ENCODE measurements around the genes RHOBTB1 and TMEM26.

- RRBS, result no CpG with 5 or more reads among the region's 6 CpGs
Observed at GRCh38 chr10:60298233-60298986, 91.3 kb downstream of the ANK3 start.

DNA sequence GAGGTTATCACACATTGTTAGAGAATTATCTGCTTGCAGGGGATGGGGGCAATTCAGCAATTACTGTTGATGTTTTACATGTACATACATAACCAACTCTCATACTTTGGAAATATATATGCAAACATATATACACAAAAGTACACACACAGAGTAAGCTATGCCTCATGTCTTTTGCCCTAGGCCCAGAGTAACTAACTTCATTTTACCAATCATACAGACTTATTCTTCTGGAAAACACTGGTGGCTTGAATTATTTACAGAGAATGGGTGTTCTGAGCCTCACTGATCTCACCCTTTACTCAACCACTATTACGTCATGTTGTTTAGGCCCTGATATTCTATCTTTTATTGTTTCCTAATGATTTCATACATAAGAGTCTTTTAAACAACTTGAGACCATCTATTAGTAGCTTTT is 43.1 kb downstream of the ANK3 start:
- RRBS, result no CpG with 5 or more reads among the region's 1 CpG

DNA sequence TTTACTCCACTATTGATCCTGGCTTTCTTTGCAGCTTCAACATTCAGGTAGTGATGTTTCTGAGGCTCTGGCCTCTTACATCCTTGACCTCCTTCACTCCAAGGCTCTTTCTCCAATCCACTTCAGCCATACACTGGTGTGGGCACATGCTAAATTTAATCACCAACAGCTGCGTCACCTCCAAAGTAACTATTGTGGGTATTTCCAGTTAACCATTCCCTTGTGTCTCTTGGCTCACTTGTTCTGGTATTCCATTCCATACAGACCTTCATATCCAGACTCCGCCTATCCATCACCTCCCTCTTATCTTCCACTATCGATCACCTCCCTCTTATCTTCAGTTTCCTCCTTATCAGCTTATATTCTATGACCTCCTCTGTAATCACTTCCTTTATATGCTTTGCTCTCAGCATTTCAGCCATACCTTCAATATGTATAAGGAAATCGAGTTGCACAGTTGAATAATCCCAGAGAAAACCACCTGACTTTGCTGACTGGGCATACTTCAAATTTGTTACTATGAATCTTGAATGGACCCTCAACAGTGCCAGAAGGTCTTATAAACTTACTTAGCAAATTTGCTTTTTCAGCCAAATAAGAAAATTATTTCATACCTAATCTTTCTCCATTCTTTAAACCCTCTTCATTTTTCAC is 32.4 kb downstream of the ANK3 start:
- RRBS, result no CpG with 5 or more reads among the region's 4 CpGs

DNA sequence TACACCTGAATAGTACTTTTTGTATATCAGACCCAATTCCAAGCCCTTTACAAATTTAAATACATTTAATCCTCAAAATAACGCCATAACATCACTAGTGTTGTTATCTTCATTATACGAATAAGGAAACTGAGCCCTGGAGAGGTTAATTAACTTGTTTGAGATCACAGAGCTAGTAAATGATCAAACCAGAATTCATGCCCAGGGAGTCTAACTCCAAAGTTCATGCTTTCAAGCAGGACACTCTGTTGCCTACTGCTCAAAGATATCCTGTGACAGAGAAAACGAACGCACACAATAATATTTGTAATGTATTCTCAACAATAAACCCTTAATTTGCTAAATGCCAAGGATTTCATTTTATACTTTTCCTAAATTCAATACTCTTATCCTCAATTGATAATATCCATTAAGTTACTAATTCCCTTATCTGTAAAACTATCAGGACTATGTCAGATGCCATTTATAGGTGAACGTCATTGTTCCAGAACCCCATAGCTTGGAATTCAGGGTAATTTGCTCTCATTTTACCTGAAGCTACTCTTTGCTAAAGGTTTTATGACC is 150.4 kb upstream of the CDK1 start:
- RRBS, result no CpG with 5 or more reads among the region's 5 CpGs

DNA sequence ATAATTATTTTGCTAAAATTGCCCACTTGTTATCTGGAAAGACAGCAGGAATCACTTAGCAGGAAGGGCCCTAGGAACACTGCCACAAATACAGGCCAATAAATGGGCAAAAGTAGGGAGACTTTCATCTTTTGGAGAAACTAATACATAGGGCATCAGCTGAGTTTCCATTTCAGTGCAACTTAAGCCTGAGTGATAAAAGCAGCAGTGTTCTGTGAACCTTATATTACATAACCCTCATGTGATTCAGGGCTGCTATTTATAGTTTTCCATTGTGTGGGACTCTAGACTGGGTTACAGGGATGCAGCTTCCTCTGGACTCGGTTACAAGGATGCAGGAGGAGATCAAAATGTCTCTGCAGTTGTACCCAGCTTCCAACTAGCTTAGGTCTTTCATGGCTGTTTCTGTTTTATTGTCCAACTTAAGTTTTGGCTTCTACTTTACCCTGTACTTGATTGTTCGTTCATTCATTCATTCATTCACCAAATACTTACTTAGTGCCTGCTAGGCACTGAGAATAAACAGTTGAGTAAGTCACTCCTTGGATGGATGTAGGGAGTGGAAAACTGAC is 32.6 kb downstream of the CDK1 start:
- RRBS, result no CpG with 5 or more reads among the region's 2 CpGs

GRCh38 chr10:60888185-60889181 is 55.5 kb downstream of the RHOBTB1 start:
- RRBS, result no CpG with 5 or more reads among the region's 29 CpGs

GRCh38 chr10:60943342-60944232 is at the start of gene RHOBTB1:
TSS of gene RHOBTB1 (minus strand) at chr10:60944185.
- RRBS, result 2% methylated on average over 17 of the region's 68 CpGs

- RRBS, result 5% methylated on average over 1 of the region's 20 CpGs
Observed at GRCh38 chr10:60944597-60945308, 768 bp upstream of the RHOBTB1 start.

- RRBS, result no CpG with 5 or more reads among the region's 2 CpGs
Observed at GRCh38 chr10:60964459-60964759, 20.4 kb upstream of the RHOBTB1 start.

DNA sequence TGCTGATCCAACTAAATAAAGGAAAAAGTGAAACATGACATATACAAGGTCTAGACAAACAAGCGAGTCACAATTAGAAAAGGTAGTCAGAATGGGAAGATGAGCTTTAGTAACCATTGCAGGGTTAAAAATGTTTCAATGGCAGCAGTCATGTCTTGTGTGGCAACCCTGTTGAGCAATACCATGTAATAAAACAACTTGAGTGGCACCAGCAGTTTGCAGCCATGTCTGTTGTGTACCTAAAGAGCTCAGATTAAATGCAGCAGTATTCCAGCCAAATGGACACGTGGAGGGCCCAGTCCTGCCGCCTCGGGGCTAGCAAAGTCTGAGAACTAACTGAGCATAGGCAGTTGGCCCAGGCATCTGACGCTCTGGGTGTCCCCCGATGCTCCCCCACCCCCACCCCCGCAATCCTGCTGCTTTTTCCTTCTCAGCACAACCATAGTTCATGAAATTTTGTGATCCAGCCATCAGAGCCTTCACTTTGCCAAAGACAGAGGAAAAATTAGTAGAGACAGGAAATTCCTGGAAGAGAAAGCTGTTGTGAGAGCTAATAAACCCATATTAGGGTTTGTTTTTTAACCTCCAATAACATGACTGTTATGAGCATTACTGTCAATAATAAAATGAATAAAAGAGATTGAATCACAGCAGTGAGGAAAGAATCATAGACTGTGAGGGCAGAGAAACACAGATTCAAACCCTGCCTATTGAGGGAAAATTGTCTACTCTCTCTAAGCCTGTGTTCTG is 220.6 kb upstream of the RHOBTB1 start:
- RRBS, result no CpG with 5 or more reads among the region's 7 CpGs

DNA sequence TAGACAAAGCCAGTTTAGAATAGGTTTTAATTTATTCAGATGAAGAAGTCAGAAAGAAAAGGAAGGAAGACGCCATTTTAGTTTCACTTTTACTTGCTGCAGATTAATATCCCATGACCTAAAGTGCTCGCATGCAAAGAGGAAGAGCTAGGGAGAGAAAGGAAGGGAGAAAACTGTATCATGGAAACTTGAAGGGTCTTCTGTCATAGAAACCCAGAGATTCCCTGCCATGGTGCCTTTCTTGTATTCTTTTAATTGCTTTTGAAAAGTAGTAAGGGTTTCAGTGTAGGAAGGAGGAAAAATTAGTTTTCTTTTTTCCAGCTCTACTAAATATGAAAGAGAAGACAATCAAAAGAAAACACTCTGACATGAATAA is 55.4 kb downstream of the TMEM26 start:
- RRBS, result no CpG with 5 or more reads among the region's 2 CpGs

GRCh38 chr10:61452735-61453799 is at the start of gene TMEM26:
TSS of gene TMEM26 (minus strand) at chr10:61453381.
- RRBS, result 91% methylated on average over 8 of the region's 61 CpGs

- RRBS, result no CpG with 5 or more reads among the region's 4 CpGs
Observed at GRCh38 chr10:61454579-61454930, 1.4 kb upstream of the TMEM26 start.

- RRBS, result no CpG with 5 or more reads among the region's 10 CpGs
Observed at GRCh38 chr10:61765128-61766038, 102.7 kb downstream of the CABCOCO1 start.

DNA sequence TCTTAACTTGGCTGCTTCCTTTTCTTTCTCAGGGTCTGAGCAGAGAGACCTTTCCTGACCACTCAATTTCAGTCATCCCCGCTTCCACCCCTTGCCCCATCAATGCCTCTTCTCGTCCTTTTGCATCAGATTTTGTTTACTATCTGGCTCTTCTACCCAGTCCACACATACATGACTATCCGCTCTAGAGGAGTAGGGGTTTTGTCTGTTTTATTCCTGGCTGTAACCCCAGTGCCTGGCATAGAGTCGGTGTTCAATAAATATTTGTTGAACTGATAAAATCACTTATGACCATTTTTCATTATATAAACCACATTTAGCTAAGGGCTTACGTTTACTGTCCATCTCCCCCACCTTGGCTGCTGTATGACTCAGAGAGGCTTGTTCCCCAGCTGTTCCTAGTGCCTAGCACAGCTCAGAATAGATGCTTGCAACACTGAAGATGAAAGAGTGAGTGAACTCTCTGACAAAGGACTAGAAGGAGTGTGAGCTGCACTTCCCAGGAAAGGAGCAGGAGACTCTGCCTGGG is 21.8 kb downstream of the ARID5B start:
- RRBS, result no CpG with 5 or more reads among the region's 5 CpGs

- RRBS, result no CpG with 5 or more reads among the region's 5 CpGs
Observed at GRCh38 chr10:62019441-62019962, 118.0 kb downstream of the ARID5B start.

GRCh38 chr10:62021974-62022896 is 120.7 kb downstream of the ARID5B start:
- RRBS, result no CpG with 5 or more reads among the region's 6 CpGs

DNA sequence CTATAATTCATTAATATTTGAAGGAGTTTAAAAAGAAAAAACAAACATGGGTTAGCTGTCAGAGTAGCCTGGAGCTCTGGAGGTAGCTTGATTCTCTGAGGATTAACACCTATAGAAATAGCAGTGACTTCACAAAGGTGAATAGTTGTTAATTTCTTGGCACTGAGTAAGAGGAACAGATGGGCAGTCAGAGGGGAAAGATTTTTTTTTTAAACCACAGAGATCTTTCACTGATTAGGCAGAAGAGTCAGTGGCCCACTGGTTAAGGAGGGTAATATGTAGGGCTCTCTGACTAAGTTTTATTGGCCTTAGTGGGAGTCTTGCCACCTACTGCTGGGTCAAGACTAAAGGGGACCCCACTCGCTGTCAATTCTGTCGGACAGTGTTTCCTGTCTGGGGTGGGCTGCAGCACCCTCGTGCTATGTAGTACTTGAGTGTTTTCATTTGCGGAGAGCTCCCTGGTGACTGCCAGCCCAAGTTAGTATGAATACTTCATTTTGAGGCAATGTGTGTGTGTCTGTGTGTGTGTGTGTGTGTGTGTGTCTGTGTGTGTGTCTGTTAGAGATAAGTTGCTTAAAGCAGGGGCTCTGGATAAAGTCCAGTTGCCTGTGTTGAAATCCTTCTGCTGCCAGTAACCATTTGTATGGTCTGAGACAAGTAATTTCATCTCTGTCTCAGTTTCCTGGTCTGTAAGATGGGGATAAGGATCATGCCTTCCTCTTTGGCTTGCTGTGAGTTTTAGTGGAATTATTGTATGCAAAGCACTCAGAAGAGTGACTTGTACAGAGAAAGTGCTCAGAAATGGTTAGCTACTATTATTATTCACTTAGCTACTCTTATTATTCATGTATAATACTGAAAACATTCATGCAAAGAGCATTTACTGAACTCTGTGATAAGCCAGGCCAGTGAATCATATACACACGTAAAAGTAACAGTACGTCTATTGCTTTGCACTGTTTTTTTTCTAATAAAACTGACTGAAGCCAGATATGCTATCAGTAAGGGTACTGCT is 145.3 kb downstream of the ARID5B start:
- RRBS, result no CpG with 5 or more reads among the region's 6 CpGs

- RRBS, result 34% methylated on average over 4 of the region's 25 CpGs
Observed at GRCh38 chr10:62048422-62049528, 147.3 kb downstream of the ARID5B start.

GRCh38 chr10:62049529-62049808 is 148.0 kb downstream of the ARID5B start:
- RRBS, result no CpG with 5 or more reads among the region's 3 CpGs

Measured in Ishikawa (cell line).